Natural killer cell (primary cell): Measurements from ENCODE around the genes SULT6B1 and ATL2.

DNA sequence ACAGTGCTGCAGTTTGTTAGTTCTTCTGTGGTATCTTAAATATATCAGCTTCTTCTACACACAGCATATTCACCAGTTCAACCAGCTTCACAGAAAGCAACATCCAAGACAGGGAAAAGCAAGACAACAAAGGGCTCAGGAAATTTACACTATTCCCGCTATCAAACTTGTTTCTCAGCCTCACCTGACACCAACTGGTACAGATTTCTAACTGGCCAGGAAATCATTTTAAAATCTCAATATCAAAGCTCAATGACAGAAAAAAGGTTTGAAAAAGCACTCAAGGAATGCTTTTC lies 28.4 kb downstream of the FEZ2 start:
- PRO-cap = no peak

DNA sequence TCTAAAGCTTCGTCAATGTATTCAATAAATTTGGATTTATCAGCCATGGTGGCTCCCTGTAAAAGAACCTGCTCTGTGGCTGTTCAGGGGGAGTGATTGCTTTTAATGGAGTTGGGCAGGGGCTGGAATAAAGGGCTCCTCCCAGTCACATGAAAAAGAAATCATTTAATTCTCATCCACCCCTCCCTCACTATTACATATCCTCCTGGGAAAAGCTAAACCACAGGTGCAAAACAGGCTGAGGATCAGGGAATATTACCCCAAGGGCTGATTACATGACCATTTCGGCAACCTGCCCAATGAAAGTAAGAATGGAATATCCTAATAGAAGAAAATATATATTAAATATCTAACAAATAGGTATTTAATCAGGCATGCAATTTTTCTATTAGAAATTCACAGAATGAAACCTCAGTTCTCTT lies at the start of gene SULT6B1:
Gene SULT6B1, minus strand, starts transcription at position 77 of the 422 bp plus-strand sequence.
- PRO-cap = no peak

DNA sequence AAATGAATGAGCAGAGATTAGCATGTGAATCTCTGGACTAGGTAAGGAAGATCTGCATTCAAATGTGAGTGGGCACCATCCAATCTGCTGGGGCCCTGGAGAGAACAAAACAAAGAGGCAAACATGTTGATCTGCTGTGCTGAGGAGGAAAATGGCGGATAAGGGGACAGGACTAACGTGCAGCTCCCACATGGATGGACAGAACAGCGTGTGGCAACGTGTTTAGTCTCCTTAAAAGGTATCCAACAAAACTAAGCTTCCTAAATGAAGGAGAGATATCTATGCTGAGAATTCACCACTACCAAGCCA lies 9.7 kb downstream of the CEBPZOS start:
- PRO-cap = no peak

DNA sequence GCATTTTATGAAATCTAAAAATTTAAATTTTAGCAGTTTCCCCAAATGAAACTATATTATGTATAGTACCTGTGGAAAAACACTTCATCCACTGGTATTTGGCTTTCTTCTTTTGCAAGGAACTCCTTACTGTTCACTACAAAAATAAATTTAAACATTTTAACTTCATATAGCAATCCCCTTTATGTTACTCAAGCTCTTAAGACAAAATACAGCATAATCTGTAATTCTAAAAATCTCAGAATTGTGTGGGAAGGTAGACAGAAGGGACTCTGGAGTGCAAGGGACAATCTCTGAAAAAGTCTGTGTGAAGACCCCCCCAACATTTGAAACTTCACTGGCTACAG lies 16.6 kb downstream of the CEBPZ start:
- PRO-cap = no peak

GRCh38 chr2:37226886-37227200 lies 4.6 kb downstream of the CEBPZ start:
- PRO-cap = no peak

DNA sequence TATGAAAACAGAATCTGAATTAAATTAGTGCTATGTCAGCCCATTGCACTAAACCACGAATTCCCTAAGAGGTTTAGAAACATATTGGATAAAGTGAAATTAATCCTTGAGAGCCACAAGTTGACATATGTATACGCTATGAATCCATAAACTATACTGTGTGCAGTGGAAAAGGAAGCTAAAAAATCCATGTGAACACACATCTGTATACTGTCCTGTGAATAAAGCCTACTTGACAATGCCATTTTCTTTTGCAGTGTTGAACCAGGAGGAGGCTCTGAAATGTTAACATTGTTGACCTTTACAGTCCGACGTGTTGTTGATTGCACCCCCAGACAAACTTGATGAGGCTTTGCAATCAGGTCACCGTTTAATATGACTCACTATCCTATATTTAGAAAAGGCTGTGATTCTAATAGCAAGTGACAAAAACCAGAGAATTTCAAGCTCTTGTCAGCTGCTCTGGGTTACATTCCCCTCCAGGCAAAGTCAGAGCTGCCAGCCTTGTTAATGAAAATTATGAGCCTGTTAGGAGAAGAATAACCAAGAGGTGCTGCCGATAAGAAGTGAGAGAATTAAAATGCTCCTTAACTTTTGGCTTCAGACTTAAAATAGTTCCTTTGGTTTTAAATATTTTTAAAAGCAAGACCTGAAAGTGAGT lies 161.9 kb downstream of the QPCT start:
- PRO-cap = no peak

DNA sequence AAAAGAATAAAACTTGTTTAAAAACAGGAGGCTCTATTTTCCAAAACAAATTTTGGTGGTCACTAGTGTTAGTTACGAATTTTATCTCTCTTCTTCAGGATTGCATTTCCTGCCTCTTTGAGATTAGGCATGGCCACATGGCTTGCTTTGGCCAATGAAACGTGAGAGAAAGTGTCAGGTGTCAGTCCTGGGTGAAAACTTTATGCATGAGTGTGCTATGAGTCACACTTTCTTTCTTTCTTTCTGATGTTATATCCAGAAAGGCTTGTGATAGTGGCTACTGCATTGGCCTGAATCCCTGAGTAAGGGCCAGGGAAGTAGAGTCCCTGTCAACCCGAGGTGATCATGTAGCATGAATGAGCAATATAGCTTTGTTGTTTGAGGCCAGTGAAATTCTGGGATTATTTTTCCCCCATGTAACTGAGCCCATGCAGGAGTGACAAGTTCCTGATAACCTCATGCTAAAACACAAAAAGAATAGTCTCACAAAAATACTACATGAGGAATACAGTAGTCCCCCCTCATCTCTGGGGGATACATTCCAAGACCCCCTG lies 109.7 kb downstream of the CDC42EP3 start:
- PRO-cap = no peak

DNA sequence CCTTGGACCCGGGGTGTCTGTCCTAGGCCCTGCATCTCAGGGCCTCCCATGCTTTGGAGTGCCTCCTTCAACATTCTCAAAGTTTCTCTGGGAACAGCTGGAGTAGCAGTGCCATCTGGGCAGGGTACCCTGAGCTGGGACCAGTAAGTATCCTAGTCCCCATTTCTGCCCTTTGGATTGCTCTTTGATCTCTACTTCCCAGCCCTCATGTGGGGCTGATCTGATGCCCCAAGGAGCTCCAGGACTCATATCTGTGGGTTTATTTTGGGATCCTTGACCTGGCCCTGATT lies 42.2 kb downstream of the CDC42EP3 start:
- PRO-cap = no peak

DNA sequence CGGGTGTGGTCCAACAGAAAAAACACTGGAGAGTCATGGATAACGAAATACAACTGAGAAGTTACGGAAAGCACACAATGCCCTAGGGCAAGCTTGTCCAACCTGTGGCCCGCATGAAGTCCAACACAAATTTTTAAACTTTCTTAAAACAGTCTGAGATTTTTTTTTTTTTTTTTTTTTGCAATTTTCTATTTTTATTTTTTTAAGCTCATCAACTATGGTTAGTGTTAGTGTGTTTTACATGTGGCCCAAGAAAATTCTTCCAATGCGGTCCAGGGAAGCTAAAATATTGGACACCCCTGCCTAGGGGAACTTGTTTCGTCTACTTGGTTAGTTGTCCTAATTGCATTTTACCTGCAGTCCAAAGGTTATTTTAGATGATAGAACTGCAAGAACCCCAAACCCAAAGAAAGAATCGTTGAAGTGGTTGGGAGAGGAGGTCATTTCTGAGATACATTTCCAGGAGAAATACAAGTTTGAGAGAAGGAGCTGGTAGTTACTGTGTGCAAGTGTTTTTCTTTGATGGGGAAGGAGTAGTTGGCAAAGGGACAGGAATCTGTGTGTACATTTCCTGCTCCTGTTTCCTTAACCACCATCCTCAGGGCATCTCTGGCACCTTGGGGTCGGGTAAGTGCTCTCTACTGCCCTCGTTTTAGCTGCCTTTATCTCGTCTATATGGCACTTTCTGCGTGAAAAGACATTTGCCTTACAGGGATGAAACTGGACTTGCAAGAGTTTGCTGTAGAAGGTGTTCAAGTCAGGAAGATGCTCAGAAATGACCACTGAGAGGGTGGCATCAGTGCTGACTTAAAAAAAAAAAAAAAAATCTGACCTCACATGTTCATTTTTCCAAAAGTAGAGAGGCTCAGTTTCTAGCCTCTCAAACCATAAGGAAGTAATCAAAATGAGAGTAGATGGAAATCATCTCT lies 27.4 kb downstream of the CDC42EP3 start:
- PRO-cap = no peak

- PRO-cap = bidirectional peak, plus-strand start at chr2:37852162, minus-strand start at chr2:37851912
Observed at GRCh38 chr2:37852025-37852400, 73.1 kb upstream of the RMDN2 start.

- PRO-cap = no peak
Observed at GRCh38 chr2:37916331-37916656, 8.8 kb upstream of the RMDN2 start.

DNA sequence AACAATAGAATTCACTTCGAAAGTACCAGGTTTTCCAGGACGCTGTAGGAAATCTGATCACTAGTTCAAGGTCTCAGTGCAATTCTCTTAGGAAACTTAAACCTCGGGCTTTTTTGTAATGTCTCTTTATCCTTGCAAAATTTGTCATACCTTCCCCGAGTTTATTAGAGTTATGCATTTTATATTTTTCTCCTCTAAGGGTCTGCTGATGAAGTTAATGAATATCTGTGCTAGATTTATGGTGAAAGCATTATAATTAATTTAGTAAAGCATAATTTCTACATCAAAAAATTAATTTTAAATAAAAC lies 869 bp downstream of the RMDN2 start:
- PRO-cap = no peak

DNA sequence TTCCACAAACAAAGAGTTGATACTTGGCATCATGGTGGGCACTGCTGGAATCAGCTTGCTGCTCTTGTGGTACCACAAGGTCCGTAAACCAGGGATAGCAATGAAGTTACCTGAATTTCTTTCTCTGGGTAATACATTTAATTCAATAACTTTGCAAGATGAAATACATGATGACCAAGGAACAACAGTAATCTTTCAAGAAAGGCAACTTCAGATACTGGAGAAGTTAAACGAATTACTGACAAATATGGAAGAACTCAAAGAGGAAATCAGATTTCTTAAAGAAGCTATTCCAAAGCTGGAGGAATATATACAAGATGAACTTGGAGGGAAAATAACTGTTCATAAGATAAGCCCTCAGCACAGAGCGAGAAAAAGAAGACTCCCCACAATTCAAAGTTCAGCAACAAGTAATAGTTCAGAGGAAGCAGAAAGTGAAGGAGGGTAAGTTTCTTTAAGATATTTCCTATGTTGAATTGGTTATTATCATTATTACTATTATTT lies 4.3 kb downstream of the RMDN2 start:
- PRO-cap = no peak

GRCh38 chr2:38128618-38129076 lies 52.7 kb upstream of the CYP1B1 start:
- PRO-cap = no peak

DNA sequence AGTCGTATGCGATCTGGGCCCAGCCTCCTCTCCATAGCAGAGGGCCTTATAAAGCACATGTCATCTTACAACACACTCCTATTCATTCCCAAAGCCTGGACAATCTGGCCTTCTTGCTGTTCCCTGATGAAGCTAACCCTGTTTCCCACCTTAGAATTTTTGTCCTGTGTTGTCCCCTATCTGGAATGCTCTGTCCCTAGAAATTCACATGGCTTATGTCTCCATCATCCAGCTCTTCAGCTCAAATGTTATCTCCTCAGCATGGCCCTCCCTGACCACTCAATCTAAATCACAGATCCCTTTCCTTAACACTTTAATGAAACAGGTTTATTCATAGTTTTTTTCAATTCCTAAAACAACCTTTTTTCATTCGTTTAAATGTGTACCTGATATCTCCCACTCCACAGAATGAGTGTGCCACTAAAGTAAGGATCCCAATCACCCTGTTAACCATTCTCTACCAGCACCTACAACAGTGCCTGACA lies 29.8 kb downstream of the ATL2 start:
- PRO-cap = no peak

DNA sequence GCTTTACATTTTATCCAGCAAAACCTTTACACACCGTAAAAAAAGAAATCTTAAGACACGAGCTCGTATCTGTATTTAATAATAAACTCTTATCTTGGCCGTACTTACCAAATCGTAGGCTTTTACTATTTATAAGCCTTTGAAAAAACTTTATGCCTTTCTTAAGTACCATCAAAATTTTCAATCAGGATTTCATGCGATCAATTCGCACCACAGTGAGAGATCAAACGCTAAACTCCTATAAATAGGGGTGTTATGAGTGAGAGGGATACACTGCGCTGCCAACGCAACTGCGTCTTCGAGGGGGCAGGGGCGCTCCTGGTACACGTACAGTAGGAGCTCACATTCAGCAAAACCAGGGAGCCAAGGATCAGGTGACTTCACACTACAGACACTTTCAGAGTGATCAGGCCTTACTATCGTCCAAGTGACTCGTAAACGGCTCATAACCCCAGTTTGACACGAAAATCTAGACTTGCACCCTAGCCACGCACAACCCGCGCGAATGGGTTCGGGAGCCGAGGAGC lies 1.0 kb downstream of the ATL2 start:
- PRO-cap = no peak

GRCh38 chr2:38376535-38377468 lies at the start of gene ATL2:
Gene ATL2 (minus strand): TSS chr2:38377273.
- PRO-cap = bidirectional peak, plus-strand start at chr2:38376892, minus-strand start at chr2:38376676; unidirectional peak, minus-strand start at chr2:38377125; unidirectional peak, minus-strand start at chr2:38377273

- PRO-cap = bidirectional peak, plus-strand start at chr2:38377613, minus-strand start at chr2:38377523
Observed at GRCh38 chr2:38377469-38377809, 366 bp upstream of the ATL2 start.

GRCh38 chr2:38598771-38599156 lies 4.0 kb downstream of the HNRNPLL start:
- PRO-cap = no peak

GRCh38 chr2:38601883-38602529 lies 722 bp downstream of the HNRNPLL start:
- PRO-cap = bidirectional peak, plus-strand start at chr2:38602210, minus-strand start at chr2:38602110